Mesangial cell (primary cell): Measurements from ENCODE around the genes APOO, MAGEB18 and IL1RAPL1.

DNA sequence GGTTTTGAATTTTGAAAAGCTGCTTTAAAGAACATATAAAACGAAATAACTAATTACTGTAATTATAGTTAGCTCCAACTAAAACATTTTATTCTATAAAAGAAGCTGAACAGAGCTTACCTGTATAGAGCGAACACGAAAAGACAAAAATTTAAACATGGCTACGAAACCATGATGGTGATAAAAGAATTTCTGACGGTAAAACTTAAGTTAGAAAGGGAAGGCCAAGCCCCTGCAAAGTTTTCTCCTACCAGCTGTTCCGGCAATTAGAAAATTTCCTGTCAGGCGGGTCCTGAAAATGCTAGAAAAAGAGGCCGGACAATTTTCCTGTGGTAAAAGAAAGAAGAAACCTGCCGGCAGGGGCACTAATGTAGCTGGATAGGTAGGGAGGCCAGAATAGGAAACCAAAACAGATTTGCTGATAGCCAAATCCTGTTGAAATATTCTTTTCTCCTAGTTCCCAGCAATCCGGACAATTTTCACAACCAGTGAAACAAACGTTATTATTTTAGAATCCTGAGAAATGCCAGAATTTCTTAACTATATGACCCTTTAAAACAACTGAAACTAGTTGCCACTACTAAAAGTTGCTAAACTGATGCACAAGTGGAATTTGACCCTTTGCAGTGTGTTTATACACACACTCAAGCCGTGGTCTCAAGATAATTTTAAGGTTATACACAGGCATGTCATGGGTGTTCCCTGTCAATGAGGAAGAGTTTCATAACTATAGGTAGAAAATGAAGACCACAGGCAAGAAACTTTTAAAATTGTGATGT, 47.8 kb downstream of the RPS6KA3 start:
- RAMPAGE, long total RNA: no peak

- RAMPAGE, long total RNA: no peak
Measured at GRCh38 chrX:20222411-20223507, 44.0 kb downstream of the RPS6KA3 start.

DNA sequence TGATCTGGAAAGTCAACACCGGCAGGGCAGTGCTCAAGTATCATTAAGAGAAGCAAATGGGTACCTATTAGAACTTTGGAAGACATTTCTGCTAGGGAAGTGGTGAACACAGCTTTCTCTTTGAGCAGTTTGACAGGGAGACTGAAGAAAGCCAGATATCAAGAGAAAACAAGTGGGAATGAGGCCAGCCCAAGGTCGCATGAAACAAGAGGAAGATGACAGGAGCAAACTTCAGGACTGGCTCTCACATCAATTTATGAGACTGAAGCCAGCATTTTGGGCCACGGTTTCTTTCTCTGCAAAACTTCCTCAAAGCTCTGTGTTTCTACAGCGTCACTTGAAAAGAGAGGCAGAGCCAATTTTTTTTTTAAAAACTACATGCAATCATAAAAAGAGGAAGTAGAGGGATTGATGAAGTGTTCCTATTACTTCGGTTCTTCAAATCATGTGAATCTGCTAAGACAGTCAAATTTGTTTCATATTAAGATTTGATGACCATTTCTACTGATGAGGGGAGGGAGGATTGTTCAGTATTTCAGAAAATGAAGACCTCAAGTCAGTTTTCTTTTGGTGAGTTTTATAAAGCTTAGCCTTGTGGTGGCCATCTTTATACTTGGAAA, 108.4 kb upstream of the RPS6KA3 start:
- RAMPAGE, long total RNA: no peak

GRCh38 chrX:21757022-21757658, 776 bp downstream of the SMPX start:
- RAMPAGE, long total RNA: no peak

DNA sequence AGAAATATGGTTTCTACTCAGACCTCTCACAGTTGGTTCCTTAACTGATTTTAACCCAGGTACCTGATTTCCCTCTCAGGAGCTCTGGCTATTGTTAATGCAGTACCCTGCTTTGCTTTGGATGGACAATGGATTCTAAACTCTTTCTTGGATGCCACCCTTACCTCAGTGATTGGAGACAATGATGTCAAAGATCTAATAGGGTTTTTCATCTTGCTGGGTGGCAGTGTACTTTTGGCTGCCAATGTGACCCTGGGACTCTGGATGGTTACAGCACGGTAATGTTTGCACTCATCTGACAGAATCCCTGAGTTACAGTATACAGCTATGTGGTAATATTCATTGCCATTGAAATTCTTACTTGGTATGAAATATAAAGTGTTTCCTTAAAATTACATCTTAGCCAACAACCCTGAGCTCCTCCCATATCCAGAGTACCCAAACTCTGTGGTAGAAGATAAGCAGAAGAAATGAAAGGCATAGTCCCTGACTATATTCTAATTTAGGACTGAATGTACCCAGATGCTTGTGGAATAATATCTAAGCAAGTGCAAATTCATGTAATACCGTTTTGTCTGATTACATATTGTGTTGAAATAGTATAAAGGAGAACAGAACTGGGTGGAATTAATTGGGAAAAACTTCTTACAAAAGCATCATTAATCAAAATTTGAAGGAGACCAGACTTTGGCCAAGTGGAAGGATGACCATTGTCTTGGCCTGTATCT, 26.8 kb downstream of the YY2 start:
- RAMPAGE, long total RNA: no peak

DNA sequence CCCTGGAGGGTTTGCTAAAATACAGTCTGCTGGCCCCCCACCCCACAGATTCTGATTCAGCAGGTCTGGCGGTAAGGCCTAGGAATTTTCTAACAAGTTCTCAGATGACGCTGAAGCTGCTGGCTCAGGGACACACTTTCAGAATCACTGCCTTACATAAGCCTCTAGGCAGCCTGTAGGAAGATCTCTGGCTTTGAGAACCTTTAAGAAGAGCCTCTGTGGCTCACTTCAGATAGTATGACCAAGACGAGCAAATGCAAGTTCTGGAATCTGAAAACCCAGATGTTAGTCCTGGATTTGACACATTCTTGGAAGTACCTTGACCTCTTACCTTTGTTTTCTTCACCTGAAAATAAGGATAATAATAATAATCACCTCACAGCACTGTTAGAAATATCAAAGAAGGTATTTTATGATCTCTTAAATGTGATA, 73.3 kb downstream of the PHEX start:
- RAMPAGE, long total RNA: no peak

DNA sequence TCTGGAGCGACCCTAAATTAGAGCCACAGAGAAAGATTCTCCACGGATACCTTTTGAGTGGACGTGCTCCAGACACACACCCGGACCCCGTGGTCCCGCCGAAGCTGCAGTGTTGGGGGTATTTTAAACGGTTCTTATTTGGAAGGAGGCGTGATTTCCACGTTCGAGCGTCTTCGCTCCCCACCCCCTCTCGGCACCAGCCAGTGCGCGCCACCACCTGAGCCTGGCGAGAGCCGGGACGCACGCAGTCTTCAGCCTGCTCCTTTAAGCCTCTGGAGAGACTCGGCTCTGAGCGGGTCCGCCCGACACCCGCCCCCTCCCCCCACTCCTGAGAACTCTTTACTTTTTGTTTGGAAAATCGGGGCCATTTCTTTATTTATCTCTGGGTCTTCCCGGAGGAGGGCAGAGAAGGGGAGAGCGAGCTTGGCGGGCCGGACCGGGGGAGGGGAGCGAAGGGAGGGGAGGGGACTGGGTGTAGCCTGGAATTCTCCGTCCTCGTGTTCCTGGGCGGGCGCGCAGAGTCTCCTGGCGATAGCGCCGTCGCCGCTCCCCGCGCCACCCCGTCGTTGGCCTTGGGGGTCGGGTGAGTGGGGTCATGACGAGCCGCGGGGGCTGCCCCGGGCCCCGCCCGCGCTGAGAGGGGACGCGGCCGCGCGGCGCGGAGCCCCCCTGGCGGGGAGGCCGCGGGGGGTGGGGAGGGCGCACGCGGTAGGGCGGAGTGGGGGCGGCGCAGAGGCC, 601 bp upstream of the PTCHD1 start:
- RAMPAGE, long total RNA: no peak

- RAMPAGE, long total RNA: no peak
Measured at GRCh38 chrX:23373360-23373903, 38.8 kb downstream of the PTCHD1 start.

DNA sequence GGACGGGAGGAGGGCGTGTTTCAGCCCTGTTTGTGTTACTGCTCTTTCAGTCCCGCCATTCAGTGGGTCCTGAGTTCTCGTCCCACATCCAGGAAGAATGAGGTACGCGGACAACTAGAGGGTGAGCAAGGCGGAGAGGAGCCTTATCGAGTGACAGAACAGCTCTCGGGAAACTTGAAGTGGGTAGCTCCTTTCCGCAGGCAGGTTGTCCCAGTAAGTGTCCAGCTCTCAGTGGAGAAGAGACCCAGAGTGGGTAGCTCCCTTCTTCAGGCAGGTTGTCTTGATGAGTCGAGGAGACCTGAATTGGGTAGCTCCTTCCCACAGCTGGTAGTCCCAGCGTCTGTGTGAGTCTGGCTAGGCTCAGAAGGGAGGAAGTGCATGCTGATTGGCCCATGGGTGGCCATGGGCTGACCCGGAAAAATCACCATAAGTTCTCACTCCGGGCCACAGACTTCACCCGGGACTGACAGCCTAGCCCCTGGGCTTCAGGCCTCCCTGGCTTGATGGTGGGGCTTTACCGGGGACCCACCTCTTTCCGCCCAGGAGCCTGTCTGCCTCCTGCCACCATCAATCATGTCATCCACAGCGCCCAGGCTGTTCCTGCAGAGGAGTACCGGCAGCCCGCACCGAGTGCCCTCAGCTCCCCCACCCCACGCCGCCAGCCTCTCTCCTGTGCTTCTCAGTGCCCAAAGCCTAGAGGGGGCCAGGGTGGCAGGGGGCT, 16.4 kb upstream of the SAT1 start:
- RAMPAGE, long total RNA: no peak

GRCh38 chrX:23903942-23904663, 3.6 kb downstream of the APOO start:
- RAMPAGE, long total RNA: no peak

DNA sequence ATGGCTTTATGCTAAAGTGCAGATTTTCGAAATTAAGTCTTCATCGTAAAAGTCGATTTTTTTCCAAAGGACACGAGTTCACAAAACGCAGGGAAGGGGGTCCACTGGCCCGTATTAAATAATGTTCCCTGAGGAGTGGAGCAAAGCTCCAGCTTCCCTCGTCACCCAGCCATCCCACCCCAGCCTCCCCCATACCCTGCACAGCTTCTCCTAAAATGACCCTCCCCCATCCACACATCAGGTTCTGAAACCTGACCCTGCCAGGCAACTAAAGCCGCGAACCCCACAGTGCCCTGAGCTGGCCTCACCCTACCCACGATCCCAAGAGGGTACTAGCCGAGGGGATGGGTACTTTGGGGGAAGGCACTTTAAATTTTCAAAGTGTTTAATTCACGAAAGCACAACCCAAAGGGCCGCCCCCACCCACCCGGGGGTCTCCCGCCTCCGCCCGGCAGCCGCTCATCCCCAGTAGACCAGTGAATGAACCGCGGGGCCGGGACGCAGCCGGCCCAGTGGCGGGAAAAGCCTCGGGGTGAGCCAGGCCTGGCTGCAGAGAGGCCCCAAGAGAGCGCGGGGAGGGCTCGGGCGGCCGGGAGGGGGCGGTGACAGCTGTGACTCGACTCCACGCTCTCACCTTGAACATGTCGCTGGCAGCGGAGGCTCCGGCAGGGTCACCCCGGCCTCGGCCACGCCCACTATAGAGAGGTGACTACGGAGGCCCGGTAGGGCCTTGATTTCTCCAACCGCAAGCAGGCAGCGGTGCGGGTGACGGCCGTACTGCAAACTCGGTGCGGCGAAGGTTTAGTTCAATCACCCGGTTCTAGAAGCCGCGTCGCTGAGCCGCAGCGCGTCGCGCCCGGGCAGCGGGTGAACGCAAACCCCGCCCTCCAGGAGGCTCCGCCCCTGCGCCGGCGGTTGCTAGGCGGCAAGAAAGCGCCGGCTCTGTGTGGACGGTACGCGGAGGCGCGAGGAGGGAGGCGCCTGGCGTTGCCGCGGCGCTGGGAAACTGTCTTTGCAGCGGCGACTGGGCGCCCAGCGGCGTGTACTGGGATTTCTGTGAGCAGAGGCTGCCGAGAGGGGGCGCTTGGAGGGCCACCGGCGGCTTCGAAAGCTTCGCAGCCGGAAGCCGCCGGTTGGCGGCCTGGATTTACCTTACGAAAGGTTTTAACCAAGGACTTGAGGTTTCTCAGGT, at the start of gene APOO:
TSS of gene APOO (minus strand) at position 879 of the 1,192 bp plus-strand sequence.
- RAMPAGE, long total RNA: start-site peak on the minus strand centred at position 668 of the sequence, 21 bp wide, 385 reads; start-site peak on the minus strand centred at position 853 of the sequence, 35 bp wide, 178 reads

DNA sequence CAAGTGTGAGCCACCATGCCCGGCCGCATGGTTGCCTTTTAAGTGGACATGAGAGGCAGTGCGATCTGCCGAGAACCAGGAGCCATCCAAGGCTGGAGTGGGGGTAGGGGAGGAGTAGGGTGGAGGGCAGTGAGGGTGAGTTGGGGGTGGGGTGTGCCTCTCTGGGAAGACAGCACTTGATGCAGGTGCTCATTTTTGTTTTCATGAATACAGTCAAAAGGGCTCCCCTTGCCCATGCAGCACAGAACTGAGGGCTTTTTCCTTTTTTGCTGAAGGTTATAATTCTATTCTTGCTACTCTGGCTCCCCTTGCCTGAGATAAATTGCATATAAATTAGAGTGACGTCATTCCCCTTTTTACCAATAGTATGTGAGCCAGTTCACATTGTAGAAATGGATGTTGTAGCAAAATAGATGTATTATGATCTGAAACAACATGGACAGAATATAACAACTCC, 28.3 kb downstream of the CXorf58 start:
- RAMPAGE, long total RNA: no peak

GRCh38 chrX:24025215-24025398, 1.9 kb downstream of the KLHL15 start:
- RAMPAGE, long total RNA: no peak

DNA sequence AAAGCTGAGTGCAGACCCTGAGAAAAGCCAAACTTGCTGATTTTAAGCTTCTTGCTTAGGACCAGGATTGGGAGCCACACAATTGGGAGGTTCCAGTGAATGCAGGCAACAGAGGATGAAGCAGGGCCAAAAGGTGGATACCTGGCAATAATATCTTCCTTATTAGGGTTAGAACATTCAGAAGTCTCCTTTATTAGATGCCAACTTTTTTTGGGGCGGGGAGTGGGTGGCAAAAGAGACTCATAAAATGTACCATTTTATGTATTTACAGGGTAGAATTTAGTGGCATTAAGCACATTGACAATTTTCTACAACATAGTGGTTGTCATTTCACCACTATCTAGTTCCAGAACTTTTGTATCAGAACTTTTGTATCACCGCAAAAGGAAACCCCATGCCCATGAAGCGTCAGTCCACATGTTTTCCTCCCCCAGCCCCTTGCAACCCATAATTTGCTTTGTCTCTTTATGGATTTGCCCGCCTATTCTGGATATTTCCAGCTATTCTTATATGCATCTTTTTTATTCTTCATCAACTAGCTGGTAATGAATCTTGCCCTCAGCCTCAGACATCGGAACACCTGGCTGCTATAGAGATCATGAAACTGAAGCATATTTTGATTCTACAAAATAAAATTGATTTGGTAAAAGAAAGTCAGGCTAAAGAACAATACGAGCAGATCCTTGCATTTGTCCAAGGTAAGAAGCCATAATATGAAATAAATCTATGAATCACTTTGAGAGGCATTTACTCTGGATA, 7.3 kb downstream of the EIF2S3 start:
- RAMPAGE, long total RNA: no peak

DNA sequence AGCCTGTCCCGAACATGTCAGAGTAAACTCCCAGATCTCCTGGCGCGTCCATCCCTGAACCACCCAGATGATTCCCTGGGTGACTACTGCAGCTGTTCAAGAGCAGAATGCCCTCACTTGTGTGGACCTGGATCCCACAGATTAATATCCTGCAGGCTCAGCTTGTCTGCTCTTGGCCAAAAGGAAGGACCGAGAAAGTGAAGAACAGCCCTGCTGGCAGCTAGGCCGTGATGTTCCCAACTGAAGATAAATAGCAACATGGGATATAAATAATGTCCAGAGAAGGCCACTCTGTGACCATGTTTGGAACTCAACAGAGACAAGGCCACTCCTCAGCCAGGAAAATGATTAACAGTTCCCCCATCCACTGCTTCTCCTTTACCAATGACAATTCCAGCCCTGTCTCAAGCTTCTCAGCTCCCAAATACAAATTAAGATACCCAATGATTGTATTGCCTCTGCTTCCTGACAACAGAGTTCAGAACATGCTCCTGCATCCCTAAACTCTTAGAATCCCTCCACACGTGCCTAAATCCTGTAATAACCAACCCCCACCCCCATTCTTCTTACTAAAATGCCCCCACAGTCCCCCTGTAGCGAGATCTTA, 21.4 kb downstream of the SUPT20HL2 start:
- RAMPAGE, long total RNA: no peak

- RAMPAGE, long total RNA: no peak
Measured at GRCh38 chrX:24672520-24673145, 21.1 kb upstream of the POLA1 start.

DNA sequence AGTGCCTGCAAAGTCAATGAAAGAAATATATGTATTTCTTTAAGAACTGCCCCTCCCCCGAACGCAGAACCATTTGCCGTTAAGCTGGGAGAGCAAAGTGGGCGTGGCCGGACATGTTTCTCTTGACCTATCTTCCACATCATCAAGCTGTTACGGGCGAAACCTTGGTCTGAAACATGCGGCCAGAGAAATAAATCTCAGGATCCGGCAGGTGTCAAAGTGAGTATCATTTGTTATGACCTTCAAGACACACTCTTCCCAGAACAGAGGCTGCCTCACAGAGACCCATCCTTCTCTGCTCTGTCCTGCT, at the start of gene MAGEB18:
TSS of gene MAGEB18 (plus strand) at position 95 of the 310 bp plus-strand sequence.
- RAMPAGE, long total RNA: no peak

DNA sequence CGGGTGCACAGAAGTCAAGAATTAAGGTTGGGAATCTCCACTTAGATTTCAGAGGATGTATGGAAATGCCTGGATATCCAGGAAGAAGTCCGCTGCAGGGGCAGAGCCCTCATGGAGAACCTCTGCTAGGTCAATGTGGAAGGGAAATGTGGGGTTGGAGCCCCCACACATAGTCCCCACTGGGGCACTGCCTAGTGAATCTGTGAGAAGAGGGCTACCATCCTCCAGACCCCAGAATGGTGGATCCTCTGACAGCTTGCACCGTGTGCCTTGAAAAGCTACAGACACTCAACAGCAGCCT, 167.2 kb downstream of the MAGEB5 start:
- RAMPAGE, long total RNA: no peak

DNA sequence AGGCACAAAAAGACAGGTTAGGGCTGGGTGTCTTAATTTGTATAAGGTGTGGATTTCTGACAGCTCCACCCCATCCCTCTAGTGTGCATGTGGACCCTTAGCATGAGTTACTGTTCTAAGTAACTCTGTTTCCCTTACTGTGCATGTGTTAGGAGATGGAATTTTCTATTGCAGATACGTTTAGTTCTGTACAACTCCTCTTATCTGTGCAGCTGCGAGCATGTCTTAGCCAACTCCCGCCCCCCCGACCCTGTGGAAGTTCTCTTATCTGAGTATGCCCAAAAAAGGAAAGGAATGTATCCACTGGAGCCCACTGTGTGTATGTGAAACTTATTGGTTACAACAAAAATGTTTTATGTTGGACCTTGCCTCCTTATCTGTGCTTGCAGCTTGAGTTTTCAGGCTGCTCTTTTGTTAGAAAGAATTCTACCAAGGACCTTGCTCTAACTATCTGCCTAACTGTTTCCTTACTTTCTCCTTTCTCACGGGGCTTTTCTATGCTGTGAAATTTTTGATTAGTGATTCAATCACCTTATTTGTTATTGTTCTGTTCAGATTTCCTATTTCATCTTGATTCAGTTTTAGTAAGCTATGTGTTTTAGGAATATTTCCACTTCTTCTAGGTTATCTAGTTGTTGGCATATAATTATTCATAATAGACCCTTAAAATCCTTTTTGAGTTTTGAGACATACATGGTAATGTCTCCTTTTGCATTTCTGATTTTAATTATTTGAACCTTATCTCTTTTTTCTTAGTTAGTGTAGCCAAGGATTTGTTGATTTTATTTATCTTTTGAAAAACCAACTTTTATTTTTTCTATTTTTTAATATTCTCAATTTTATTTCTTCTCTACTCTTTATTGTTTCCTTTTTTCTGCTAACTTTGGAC, 24.0 kb upstream of the DCAF8L2 start:
- RAMPAGE, long total RNA: no peak

- RAMPAGE, long total RNA: no peak
Measured at GRCh38 chrX:28587379-28587773, at the start of gene IL1RAPL1. Gene IL1RAPL1, plus strand, starts transcription at chrX:28587446.